ENCODE measurements around the gene PTPRM.

DNA sequence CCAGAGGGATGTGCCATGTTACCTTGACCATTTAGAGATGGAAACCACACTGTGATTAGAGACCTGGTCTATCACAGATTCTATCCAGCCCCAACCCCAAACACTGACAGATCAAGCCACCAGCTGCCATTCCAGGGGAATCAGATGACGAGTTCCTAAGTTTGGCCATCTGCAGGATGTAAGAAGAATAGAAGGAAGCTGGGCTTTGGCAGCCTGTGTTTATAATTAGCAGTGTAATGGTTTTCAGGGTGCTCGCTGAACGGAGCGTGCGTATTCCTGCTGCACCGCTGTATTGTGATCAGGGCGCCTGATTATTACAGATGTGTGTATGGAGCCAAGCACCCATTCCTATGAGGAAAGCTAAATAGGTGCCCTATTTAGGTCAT is 138.1 kb downstream of the LRRC30 start:
- PRO-cap: no peak

GRCh38 chr18:7566940-7567645 is at the start of gene PTPRM:
Gene PTPRM (plus strand): TSS chr18:7567316.
- PRO-cap: bidirectional peak, plus-strand start at chr18:7567316, minus-strand start at chr18:7566987

- PRO-cap: no peak
Observed at GRCh38 chr18:7567646-7567943, 479 bp downstream of the PTPRM start.

DNA sequence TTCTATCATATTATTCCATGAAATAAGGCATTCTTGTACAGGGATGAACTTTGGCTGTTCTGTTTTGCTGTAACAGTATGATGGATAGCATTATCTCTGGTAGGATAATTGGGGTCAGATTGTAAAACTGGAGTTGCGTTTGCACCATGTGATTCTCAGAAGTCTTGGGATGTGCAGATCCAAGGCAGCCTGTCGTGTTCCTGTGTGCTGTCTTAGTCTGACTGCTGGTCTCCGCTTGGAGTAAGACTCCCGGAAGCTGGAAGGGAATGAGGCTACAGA is 250.4 kb downstream of the PTPRM start:
- PRO-cap: no peak

DNA sequence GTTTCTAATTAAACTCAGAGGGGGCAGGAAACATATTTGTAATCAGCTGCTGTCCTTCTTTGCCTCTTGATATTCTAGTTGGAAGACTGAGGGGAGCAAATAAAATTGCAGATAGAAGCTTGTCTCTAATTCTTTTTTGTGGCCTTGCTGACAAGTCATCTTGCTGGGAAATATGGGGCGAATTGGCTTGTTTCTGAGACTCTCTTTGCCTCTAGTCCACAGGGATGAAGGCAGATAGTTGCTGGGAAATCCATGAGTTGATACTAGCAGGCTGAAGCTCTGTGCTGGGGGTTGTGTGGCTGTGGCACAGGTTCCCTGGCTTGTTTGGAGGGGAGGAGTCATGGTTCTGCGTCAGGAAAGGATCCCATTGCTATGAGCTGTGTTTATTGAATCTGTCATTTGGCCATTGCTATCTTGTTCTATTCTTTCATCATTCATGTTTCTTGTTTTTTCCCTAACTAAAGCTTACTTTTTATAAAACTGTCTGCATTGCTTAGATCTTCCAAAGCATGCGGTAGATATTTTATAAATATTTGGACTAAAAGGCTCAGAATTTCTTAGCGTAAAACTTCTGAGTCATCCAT is 335.2 kb downstream of the PTPRM start:
- PRO-cap: no peak

GRCh38 chr18:7967460-7967912 is 400.4 kb downstream of the PTPRM start:
- PRO-cap: no peak

DNA sequence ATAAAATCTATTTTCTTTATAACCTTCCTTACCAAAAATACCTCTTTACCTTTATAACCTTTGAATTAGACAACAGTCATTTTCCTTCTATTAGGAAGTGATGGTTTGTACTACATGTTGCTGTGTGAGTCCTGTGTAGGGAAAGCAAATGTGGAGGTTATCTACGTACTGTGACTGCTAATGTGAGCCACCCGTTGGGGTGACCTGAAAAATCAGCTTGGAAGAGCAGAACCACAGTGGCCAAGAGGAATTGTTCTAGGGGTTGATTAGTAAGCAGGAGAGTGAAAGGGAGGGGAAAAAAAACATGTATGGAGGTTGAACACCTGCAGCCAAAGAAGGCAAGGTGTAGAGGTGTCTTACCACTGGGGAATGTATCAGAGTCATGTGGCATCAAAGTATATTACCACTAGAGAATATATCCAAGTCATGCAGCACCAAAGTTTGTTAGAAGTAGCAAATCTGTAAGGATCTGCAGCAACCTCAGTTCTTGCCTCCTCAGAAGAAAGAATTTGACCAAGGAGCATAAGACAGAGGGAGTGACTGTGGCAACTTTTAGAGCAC is 429.3 kb upstream of the RAB12 start:
- PRO-cap: no peak

GRCh38 chr18:8253045-8253497 is 356.2 kb upstream of the RAB12 start:
- PRO-cap: no peak

GRCh38 chr18:8603763-8604068 is 5.5 kb upstream of the RAB12 start:
- PRO-cap: no peak

- PRO-cap: unidirectional peak, plus-strand start at chr18:8607816
Observed at GRCh38 chr18:8607764-8608193, 1.5 kb upstream of the RAB12 start.

DNA sequence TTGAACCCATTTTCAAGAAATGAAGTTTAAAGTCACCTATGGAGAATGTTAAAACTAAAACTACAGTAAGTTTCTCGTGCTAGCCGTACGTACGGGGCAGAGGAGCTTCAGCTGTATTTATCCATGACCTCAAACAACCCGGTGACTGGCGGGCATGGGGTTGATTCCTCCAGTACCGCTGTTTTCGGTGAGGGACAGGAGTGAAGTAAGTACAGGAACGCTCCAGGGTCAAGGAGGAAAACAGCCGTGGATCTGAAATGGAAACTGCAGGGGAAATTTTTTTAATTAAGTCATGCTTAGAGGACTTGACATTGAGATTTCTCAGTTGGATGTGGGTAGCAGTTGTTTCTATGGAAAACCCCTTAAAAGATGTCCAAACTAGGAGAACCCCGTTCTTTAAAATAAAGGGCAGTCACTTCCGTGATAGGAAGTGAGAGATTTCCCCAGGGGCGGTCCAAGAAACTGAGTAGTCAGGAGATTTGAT is 1.2 kb downstream of the RAB12 start:
- PRO-cap: no peak

- PRO-cap: no peak
Observed at GRCh38 chr18:8717238-8717616, 11.9 kb downstream of the MTCL1 start.

- PRO-cap: no peak
Observed at GRCh38 chr18:8799838-8800923, 94.8 kb downstream of the MTCL1 start.

DNA sequence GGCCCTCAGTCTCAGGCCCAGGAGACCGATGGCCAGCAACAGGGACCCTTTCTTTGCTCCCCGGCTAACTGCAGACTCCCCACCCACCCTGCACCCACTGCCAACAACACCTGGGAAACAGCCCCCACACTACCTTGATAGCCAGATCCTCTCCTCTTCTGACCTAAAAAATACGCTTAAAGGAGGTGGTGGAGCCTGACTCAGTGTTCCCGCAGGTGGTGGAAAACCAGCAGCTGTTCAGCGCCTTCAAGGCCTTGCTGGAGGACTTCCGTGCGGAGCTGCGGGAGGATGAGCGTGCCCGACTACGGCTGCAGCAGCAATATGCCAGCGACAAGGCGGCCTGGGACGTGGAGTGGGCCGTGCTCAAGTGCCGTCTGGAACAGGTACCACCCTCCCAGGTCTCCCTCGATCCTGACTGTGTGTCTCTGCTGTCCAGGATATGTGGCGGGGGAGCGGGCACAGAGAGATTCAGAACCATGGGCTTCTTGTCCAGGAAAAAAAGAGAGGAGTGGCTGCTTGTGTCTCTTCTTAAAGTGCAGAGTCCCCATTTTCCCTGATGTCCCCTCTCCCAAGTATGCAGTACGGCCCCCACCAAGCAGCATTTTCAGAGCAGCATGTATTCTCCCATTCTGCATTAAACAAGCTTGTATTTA is 101.4 kb downstream of the MTCL1 start:
- PRO-cap: no peak

GRCh38 chr18:8912196-8912961 is 190.1 kb upstream of the NDUFV2 start:
- PRO-cap: no peak

- PRO-cap: unidirectional peak, minus-strand start at chr18:8990551
Observed at GRCh38 chr18:8990414-8990906, 112.0 kb upstream of the NDUFV2 start.

- PRO-cap: no peak
Observed at GRCh38 chr18:8998545-8999364, 103.7 kb upstream of the NDUFV2 start.

- PRO-cap: no peak
Observed at GRCh38 chr18:9131548-9132145, 4.9 kb upstream of the ANKRD12 start.

GRCh38 chr18:9191078-9191375 is 54.4 kb downstream of the ANKRD12 start:
- PRO-cap: no peak

DNA sequence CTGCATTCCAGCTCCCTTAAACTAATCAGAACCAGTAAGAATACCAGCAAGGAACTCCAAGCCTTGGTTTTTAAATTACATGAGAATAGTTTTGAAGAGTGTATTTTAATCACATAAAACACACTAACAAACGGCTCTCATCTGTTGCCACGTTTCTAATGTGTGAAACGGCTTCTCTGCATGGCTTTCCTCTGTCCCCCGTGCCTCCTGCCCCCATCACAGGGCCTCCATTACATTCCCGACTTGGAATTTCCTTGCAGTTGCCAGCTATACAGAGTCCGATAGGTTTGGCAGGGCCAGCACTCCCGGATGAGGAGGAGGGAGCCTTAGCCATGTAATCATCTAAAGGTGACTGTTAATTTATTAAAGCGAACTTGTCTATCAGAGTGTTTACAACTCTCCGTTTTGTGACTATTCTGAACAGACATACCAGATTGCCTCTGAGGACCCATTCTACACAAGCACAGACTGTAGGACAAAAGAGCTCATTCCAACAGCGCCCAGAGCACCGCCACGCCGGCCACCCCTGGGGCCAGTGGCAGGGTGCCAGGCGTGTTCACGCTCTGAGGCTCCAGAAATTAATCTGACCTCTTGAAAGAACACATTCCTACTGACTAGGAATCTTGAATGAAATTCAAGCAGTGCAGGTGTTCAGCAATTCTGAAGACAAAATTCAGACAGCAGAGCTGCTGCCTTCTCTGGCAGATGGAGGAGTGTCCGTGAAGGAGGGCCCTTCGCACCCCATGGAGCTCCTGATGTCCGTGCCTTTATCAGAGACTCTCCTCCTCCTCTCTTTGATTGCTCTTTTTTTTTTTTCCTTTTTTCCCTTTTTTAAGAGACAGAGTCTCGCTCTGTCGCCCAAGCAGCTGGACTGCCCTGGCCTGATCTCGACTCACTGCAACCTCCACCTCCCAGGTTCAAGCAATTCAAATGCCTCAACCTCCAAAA is 58.1 kb upstream of the RALBP1 start:
- PRO-cap: no peak